ENCODE data around the gene TMCO2.

DNA sequence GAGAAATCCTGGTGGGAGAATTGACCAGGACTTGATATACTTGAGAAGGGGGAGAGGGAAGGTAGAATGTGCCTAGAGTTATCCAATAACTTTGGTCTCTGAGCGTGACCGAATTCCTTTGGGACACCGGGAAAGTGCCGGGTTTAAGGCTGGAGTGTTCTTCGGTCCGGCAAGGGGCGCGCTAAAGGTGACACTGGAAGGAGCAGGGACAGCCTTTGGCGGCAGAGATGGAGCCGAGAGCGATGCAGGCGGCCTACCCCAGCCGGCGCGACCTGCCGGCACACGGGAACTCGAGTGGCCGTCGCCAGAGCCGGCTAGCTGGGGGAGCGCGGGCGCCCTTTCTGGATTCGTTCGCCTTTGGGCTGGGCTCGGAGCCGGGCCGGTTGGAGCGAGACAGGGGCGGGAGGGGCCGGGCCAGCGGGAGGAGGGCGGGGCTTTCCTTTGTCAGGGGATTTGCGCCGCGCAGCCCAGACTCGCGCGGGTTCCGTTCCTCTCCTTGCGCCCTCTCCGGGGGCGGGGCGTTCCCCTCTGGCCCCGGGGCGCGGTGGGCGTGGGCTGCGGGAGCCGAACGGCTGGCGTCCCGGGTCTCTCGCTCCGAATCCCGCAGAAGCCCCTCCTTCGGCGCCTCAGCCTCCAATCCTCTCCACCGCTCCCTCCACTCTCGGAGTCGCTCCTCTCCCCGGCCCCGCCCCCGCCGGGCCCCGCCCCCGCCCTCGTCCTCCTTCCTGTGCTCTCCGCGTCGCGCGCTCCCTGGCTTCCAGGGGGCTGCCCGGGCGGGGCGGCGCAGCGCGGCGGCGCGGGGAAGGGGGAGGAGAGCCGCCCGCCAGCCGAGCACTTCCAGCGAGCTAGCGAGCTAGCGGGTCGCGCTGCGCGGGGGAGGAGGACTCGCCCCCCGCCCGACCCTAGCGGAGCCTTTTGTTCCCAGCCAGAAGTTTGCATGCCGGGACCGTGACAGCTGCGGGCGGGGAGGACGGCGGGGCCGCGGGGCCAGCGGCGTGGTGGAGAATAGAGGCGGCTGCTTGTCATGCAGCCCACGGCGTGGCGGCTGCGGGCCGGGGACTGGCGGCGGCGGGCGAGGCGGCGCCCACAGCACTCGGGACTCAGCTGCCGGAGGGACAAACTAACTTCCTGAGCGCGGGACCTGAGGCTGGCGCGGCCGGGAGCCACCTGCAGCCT, 82.8 kb upstream of the BMP8A start:
- PRO-cap: bidirectional peak, plus-strand start at position 224 of the sequence, minus-strand start at position 195 of the sequence; bidirectional peak, plus-strand start at position 834 of the sequence, minus-strand start at position 359 of the sequence

DNA sequence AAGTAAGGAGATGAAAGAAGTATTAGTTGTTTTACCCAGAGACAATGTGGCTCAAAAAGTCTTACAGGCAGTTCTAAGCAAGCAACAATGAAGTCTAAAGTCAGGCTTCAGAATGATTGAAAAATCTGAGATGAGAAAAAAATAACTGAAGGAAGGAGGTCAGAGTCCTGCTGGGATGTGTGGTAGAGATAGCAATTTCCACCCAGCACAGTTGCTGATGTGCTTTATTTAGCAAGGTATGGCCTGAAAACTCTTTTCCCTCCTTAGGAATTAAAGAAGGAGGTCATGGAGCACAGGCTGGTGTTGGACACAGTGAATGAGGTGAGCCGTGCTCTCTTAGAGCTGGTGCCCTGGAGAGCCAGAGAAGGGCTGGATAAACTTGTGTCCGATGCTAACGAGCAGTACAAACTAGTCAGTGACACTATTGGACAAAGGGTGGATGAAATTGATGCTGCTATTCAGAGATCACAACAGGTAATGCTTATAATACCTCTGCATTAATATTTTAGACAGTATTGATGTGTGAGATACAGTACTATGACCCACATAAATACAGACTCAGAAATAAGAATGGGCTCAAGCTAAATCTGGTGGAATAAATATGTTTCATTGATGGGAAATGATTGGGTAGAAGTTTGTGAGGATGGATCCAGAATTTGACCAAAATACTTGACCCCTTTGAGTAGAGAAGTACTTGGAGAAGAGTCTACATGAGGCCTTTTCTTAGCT, 60.8 kb upstream of the BMP8A start:
- PRO-cap: no peak

DNA sequence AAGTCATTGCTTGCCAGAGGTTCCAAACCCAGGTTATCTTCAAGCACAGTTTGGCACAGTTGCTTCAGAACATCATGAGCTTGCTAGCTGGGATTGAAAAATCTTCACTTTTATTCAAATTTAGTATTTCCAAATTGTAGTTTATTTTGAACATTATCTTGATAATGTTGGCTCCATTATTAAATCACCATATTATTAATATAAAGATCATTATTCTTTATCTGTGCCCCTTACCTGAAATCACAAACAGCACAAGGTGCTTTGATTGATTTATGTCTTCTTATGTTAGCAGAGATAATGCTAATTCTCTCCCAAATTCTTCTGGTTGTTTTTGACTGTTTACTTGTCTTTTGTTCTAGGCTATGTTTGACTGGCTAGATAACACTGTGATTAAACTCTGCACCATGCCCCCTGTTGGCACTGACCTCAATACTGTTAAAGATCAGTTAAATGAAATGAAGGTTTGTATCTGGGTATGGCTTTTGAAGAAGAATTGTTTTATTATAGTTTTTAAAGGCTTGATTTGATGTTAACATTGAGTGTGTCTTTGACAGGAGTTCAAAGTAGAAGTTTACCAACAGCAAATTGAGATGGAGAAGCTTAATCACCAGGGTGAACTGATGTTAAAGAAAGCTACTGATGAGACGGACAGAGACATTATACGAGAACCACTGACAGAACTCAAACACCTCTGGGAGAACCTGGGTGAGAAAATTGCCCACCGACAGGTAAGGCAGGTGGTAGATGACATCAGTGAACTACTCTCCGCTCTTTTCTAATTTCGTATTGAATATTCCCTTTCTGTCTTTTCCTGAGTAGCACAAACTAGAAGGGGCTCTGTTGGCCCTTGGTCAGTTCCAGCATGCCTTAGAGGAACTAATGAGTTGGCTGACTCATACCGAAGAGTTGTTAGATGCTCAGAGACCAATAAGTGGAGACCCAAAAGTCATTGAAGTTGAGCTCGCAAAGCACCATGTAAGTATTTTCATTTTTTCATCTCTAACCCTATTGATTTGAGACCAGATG, 49.5 kb upstream of the BMP8A start:
- PRO-cap: no peak

DNA sequence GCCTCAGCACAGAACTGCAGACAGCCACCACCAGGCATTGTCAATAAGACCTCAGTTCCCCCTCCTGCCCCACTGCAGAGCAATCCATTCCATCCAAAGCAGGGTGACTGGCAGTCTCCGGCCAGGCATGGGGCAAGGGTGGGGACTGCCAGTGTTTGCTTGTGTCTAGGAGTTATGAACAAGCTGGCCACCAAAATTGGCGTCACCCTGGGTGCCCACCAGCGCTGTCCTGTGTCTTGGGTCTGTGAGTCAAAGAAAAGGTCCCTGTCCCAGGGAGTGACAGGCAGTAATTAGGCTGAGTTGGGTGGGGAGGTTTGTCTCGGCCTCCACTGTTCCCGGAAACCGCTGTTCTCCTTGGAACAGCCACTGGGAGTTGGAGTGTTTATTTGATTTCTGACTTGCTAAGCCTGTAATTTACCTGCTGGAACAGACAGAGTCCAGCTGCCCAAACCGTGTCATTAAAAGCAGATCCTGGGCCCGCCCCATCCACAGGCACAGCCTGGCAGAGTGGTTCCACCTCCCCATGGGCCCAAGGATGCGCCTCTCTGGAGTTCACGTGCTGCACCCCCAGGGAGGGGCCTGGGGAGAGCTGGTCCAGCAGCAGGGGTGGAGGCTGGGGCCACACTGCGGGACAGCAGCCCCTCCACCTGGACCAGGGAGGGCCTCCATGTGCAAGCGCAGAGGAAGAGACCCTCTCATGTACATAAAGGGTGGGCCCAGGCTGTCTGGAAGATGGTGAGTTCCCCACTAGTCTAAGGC, 35.7 kb downstream of the BMP8A start:
- PRO-cap: no peak

- PRO-cap: no peak
Measured at GRCh38 chr1:39560880-39562089, 15.3 kb downstream of the PABPC4 start.

DNA sequence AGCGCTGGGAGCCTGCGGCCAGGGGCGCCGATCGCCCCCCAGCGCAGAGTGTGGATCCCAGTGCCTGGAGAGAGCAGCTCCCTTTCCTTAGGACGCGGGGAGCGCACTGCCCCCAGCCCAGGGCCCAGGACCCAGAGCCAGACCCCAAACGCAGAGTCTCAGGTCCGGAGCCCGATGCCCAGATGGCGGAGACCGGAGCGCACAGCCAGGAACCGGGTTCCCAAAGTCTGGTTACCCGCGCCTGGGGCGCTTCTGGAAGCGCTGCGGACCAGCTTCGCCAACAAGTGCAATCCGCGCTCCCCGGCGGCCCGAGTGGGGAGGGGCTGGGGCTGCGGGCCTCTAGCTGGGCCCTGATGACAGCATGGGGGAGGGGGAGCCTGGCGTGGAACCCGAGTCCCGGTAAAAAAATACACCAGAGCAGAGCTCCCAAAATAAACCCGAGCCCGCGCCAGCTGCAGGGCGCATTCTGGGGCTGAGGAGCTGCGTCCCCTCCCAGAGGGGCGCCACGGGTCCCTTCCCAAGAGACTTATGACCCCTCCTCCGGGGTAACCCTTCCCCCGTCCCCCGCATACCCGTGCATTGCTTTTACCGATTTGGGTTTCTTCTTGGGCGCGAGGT, 483 bp downstream of the NT5C1A start:
- PRO-cap: no peak

- PRO-cap: no peak
Measured at GRCh38 chr1:39896550-39897595, 4.8 kb downstream of the MYCL start.

DNA sequence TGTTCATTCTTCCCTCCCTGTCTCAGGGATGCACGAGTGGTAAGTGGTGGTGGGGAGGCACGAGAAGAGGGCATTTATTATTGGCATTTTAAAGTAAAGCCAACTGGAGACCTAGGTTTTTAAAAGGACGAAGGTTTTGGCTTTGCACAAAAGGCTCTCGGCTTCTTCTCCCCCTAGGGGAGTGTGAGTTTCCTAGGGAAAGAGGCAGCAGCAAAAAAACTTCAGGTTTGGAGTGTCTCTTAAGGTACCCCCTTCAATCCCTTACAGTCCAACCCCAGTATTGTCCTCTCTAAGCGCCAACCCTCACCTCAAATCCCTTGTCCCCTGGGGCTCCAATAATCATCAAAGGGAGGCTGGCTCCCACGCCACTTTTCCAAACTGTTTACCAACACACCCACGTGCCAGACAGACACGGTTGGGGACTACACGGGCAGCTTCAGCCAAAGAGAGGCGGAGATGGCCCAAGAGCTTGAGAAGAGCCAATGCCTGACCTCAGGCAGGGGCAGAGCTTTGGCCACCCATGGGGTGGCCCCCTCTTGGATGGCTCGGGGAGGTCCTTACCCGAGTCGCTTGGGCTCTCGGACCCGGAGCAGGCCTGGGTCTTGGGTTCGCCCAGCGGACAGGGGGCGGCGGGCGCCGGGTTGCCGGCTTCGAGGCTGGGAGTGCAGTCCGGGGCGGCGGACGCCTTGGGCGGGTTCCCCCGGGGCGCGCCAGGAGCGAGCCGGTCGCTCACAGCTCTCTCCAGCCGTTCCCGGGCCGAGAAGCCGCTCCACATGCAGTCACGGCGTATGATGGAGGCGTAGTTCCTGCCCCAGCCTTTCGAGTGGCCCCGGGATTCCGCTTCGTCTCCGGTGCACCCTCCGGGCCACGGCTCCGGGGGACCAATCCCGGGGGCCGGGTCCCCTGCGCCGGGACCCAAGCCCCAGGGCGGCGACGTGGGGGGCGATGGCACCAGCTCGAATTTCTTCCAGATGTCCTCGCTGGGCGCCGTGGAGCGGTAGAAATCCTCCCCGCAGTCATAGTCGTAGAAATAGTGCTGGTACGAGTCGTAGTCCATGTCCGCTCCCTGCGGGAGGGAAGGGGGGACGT, 995 bp downstream of the MYCL start:
- PRO-cap: bidirectional peak, plus-strand start outside the sequence, minus-strand start at position 1,035 of the sequence

GRCh38 chr1:39927449-39928025, 25.8 kb upstream of the MYCL start:
- PRO-cap: no peak

DNA sequence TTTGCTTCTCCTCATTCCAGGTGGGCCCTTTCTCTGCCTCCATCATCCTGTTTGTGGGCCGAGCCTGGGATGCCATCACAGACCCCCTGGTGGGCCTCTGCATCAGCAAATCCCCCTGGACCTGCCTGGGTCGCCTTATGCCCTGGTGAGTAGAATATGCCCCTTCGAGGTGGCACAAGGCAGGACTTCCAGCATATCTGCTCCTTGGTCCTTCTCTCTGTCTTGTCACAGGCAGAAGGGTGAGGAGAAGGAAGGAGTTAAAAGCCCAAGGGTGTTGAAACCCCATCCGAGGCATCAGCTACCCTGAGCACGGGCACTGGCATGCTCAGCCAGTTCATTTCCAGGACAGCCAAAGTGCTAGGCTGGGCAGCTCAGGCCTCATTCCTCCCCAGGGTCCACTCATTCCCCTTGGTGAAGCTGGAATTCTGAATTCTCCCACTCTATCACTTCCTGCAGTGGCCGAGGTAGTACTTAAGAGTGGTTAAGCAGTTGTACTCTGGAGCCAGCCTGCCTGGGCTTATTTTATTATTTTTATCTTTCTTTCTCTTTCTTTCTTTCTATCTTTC, 3.8 kb downstream of the MFSD2A start:
- PRO-cap: no peak

DNA sequence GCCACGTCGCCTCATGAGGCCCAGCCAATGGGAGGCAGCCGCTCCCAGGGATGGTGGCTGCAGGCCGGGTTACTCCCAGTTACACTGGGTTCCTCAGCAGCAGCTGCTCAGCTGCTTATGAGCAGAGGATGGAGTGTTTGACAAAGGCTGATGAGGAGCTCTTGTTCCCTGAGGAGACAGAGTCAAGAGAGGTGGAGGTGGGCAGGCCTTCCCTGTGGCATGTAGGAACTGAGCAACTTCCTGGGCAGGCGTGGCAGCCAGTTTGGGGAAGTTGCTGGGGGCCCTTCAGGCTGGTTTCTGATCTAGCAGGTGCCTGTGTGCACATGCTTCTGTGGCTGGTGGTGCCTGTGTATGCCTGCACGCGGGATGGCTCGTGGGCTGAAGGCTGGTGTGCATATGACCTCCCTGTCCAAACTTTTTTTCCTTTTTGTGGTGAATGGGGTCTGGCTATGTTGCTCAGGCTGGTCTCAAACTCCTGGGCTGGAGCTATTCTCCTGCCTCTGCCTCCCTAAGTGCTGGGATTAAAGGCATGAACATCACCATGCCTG, 5.7 kb downstream of the MFSD2A start:
- PRO-cap: no peak

DNA sequence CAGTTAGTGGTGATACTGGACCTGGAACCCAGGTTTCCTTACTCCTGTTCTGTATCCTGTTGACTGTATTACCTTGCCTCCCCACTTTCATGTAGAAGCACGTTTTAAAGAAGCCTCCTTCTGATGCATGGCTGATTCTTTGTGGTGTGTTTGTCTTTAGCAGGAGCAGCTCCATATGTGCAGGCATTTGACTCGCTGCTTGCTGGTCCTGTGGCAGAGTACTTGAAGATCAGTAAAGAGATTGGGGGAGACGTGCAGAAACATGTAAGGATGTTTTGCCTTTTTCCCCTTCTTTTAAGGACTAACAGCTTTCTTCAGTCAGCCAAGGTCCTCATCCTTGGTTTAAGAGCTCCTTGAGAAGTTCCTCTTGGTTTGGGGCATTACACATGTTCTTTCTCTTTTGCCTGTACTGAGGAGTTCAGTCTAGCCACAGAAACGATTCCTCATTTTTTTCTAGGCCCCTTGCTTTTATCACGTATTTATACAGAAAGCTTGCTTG, 19.4 kb downstream of the CAP1 start:
- PRO-cap: no peak

GRCh38 chr1:40247601-40248184, at the start of gene TMCO2:
Gene TMCO2, plus strand, starts transcription at chr1:40247937.
- PRO-cap: no peak

DNA sequence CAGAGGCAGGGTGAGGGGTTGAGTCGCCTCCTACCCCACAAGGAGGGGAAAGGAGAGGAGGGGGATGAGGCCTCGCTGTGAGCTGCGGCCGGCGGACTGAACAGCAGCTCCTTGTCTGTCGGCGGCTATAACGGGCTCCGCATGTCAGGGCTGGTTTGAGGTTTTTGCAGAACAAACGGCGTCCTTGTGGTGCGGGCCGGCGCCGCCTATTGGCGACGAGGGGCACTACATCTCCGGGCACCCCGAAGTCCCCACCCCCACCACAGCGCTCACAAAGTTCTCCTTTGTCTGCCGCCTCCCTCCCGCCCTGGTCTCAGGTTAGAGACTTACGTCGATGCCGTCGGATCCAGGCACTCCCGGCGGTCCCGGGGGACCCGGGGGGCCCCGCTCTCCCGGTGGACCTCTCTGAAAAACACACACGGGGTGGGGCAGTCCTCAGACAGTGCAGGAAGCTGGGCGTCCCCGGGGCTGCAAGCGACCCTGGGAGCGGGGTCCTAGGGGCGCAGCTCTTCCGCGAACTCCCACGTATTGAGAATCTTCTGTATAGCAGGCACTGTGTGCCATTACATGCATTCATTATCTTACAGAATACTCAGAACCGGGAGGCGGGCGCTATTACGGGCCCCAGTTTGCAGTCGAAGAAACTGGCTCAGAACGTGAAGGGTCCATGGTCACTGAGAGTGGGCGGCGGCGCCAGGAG, 1.7 kb downstream of the COL9A2 start:
- PRO-cap: bidirectional peak, plus-strand start at position 316 of the sequence, minus-strand start at position 106 of the sequence

GRCh38 chr1:40338709-40339092, 21.6 kb upstream of the COL9A2 start:
- PRO-cap: no peak

DNA sequence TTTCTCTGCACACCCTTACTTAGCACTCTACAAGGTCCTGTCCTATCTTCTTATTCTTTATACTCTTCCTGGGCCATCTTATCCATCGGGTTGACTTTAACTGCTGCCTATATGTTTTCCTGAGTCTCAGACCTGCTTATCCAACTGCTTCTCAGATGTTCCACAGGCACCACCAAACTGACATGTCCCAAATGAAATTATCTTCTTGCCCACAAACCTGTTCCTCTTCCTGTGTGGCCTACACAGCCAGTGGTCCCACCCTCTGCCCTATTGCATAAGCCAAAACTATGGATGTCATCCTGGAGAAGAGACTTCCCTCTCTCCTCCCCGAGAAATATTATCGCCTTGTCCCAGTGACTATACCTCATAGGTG, 22.8 kb upstream of the COL9A2 start:
- PRO-cap: no peak

DNA sequence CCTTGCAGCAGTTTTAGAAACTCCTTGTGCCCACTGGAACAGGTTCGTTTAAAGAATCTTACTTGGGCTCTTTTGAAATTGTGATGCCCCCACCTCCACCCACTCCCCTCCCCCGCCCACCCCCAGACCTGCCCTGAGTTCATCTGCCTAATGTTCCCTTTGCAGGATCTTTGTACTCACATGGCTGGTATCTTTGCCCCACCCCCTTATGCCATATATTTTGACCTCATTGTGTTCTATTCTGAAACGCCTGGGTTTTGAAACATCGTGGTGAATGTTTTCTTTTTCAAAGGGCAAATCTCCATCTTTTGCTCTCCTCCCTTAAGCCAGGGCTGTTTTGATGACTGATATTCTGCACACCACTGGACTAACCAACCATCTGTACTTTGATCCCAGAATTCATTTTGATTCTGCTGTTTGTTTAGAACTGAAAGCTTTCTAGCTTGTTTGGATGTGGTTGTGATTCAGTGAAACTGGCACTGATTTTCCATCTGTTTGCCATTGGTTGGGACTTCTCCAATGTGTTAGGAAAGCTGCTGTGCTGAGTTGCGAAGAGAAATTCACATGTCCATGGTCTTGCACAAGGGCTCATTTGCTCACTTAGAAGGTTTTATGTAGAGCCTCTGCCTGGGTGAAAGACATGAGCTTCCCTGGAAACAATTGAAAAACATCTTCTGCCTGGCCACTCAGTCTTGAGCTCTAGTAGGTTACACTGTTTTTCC, 16.4 kb downstream of the SMAP2 start:
- PRO-cap: no peak

- PRO-cap: no peak
Measured at GRCh38 chr1:40394472-40395184, 21.1 kb downstream of the SMAP2 start.

DNA sequence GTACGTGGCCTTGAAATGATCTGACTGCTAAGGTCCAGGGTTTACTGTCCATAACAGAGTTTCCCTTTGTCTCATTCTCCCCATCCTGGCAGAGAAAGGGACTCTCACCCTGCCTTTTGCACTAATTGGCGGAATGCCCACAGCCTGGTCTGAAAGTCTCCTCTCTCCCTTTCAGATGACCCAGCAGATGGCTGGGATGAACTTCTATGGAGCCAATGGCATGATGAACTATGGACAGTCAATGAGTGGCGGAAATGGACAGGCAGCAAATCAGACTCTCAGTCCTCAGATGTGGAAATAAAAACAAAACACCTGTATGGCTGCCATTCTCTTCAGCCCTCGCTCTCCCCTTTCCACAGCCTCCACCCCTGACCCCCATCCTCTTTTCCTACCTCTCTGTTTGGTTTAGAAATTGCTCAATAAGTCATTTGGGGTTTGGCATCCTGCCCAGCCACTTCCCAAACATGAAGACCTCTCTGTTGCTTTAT, 28.4 kb upstream of the ZFP69B start:
- PRO-cap: no peak

GRCh38 chr1:40708531-40709917, 17.5 kb downstream of the NFYC start:
- PRO-cap: bidirectional peak, plus-strand start at chr1:40709366, minus-strand start at chr1:40709193; bidirectional peak, plus-strand start at chr1:40709788, minus-strand start at chr1:40709719